Aortic smooth muscle cell (primary cell): Measurements from ENCODE around the genes SLAMF6 and LY9.

DNA sequence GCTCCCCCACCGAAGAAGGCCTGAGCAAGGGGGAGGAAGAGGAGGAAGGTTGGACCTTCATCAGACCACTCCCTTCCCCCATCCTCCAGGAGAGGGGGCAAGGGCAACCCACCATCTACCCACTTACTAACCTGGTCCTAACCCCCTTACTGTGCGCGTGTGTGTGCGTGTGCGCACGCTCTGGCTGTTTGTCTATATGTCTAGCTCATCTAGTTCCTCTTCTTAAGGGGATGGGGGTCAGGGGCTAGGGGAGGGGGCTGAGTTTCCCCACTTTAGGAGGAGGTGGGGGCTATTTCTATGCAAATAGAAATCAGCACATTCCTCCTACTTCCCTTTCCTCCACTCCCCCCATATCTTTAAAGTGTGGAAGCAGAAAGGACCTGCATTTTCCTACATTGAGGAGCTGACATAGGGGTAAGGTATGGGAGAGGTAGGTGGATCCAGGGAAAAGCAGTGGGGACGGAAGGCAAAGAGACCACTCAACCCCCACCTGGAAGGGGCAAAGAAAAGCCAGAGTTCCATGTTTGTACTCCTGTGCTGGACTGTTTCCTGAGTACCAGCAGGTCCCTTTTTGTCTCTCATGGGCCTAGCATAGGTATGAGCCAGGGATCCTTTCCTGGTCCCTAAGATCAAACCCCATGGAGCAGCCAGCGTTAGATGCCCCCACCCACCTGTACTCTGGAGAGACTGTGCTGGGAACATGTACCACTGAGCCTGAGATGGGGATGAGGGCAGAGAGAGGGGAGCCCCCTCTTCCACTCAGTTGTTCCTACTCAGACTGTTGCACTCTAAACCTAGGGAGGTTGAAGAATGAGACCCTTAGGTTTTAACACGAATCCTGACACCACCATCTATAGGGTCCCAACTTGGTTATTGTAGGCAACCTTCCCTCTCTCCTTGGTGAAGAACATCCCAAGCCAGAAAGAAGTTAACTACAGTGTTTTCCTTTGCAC lies 8.6 kb downstream of the PEA15 start:
- RRBS = no CpG with 5 or more reads among the region's 9 CpGs

DNA sequence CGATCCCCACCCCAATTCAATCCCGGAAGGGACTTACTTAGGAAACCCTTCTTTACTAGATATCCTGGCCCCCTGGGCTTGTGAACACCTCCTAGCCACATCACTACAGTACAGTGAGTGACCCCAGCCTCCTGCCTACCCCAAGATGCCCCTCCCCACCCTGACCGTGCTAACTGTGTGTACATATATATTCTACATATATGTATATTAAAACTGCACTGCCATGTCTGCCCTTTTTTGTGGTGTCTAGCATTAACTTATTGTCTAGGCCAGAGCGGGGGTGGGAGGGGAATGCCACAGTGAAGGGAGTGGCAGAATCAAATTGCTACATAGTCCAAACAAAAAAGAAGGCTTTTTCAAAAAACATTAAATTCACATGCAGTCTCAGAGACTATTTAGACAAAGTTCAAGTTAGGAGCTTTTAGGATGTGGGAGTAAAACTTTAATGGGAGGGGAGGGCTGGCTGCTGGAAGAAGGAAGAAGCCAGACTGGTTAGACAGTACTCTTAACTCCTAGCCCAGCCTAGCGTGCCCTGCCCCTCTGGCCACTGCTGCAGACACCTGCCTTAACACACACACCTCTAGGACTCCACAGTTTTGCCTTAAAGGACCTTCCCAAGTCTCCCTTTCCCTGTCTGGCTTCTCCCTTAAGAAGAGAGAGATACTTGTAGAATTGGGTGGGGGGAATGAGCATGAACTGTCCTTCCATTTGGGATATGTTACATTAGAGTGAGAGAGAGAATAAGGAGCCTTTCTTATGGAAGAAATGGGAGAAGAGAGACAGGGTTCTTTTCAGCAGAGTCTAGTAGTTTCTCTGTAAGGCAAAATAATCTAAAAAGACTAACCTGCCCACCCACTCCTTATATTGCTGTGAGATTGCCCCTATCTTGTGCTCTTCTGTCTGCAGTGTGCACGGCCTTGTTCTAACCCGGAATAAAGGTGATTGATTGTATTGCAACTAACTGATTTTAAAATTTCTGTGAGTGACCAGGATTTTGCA lies 9.5 kb downstream of the PEA15 start:
- RRBS = no CpG with 5 or more reads among the region's 7 CpGs

DNA sequence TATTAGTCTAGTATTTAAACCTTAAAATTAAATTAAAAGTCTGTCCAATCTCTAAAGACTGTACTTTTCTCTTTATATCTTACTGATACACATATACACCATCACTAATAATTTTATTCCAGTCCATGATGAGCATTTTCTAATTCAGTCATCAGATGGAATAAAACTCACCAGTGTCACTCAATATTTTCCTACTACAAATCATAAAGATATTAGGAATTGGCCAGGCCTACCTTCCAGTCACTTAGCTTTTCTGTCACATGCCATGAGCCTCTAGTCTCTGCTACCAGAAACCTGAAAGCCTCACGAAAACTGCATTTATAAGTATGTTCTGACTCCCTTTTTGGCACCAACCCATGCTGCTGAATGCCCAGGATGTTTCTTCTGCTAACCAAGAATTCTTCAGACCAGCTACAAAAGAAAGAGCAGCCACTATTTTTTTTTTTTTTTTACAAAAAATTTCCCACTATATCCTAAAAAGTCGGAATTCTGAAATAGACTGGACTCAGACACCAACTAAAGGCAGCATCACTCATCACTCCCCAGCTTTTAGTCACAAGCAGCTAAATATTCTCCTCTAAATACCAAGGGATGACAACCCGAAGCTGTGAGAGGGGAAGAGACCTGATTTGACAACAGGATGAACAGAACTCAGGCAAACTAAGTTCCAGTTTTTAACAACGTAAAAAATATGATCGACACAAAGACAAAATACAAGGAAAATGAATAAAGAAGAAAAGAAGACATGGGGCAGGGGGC lies 1.9 kb downstream of the DCAF8 start:
- RRBS = no CpG with 5 or more reads among the region's 5 CpGs

GRCh38 chr1:160264576-160265364 lies 2.4 kb upstream of the DCAF8 start:
- RRBS = no CpG with 5 or more reads among the region's 5 CpGs

DNA sequence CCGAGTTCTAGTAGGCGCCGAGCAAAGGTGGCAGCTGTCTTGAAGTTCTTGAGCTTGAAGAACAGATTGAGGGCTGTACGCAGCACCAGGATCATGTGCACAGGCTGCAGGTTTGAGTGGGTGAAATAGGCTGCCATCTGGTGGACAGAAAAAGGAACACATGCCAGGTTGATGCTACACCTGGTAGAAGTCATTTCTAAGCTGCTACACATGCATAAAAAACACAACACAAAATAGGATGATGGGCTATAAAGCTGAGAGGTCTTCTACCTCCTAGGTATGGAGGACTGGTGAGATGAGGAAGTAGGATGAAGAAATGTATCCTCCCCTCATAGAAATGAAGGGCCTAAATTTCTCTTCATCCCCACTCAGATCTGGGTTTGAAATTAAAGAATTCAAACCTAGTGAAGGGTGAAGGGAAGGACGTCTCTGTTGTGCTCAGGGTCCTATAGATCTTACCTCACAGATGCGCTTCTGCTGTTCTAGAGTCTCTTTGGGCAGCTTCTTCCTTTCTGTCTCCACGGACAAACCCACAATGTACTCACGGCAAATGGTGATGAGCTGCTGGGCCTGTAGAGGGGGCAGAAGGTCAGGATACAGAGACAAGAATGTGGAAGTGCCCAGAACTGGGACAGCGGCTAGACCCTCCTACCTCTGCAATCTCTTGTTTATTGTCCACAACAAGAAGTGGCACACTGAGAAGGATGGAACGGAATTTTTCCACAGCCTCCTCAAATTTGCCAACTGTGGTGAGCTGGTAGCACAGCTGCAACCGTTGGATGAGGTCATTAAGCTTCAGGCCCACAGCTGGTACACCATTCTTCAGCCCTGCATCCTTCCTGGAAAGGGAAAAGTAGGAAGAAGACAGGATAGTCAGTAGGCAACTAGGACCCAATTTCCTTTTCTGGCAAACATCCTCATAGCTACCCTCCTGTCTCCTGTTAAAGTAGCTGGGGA lies 6.7 kb upstream of the PEX19 start:
- RRBS = no CpG with 5 or more reads among the region's 11 CpGs

DNA sequence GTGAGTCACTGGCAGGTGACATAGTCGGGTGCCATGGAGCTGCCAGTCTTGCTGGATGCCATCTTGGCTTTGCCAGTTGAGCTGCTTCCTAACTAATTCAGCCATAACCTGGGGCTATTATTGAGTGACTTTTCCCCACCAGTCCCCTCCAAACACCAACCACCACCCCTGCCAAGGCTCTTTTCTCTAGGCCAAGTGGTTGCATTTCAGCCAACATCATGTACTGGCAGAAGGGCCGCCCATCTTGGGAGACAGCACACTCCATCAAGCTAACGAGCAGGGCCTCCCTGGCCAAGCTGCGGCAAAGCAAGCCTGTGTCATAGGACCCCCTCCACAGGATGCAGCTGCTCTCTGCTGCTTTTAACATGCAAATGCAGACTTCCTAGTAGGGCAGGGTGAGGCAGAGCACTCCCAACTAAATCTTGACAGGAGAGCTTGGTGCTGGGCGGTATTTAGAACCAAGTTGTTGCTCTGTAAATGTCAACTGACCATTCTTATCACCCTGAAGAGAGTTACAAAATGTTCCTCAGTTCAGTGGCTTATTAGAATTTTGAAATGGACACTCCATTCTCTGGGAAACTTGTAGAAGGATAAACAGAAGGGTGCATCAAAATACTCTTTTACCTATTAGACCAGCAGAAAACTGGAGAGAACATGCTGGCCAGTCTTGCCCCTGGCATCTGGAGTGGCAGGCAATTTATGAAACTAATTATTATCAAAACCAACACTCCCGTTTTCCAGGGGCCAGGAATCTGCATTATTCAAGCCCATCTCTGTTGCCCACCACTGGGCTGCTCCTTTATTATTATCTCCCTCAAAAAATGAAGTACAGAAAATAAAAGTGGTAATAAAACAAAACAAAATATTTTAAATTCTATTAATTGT lies 22.6 kb upstream of the PEX19 start:
- RRBS = no CpG with 5 or more reads among the region's 6 CpGs

DNA sequence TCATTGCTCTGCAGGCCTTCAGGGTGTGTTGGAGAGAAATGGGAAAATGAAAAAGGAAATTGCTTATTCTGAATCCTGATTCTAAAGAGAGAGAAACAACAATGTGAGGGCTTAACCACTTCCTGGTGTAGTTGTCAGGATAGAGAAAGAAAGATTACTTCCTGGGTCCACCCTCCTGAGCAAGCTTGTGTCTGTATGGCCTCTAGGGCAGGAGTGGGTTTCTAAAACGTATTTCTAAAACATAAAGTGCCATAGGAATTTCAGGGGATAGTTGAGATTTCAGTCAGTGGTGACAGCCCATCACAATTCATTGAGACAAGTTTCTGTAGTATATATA lies 28.4 kb downstream of the VANGL2 start:
- RRBS = no CpG with 5 or more reads among the region's 1 CpG

GRCh38 chr1:160489526-160490092 lies 33.4 kb downstream of the SLAMF6 start:
- RRBS = no CpG with 5 or more reads among the region's 2 CpGs

DNA sequence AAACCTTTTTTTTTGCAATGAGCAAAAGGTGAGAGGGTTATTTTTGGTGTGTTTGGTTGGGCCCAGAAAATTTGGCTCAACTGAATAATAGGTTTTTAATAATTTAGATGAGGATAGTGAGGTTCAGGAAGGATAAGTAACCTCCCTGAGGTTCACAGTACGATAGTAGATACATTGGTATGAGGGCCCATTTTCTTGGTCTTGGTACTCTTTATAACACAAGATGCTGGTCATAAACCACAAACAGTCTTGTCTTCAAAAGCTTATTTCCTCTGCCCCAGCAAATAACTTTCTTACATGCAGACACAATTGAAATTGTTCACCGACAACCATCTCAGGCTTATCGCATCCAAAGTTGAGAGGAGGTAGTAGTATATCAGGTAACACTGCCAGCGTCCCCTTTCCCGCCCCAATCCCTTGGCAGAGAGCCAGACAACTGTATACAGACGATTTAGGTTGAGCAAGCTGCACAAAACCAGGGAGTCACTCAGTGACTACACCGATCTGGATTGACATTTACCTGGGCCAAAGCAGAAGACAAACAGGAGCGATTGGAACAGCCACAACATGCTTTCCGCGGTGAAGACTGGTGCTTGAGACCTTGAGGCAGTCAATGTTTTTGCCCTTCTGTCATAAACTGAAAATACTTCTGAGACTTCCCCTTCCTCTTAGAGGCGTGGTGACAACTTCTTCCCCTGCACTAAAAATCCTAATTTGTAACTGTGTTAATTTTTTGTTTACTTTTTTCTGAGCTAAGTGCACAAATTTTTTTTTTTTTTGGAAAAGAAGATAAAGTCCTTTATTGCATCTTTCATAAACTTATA lies at the start of gene SLAMF6:
Gene SLAMF6, minus strand, starts transcription at position 632 of the 824 bp plus-strand sequence.
- RRBS = no CpG with 5 or more reads among the region's 11 CpGs

GRCh38 chr1:160540113-160540620 lies 17.1 kb upstream of the SLAMF6 start:
- RRBS = no CpG with 5 or more reads among the region's 6 CpGs

DNA sequence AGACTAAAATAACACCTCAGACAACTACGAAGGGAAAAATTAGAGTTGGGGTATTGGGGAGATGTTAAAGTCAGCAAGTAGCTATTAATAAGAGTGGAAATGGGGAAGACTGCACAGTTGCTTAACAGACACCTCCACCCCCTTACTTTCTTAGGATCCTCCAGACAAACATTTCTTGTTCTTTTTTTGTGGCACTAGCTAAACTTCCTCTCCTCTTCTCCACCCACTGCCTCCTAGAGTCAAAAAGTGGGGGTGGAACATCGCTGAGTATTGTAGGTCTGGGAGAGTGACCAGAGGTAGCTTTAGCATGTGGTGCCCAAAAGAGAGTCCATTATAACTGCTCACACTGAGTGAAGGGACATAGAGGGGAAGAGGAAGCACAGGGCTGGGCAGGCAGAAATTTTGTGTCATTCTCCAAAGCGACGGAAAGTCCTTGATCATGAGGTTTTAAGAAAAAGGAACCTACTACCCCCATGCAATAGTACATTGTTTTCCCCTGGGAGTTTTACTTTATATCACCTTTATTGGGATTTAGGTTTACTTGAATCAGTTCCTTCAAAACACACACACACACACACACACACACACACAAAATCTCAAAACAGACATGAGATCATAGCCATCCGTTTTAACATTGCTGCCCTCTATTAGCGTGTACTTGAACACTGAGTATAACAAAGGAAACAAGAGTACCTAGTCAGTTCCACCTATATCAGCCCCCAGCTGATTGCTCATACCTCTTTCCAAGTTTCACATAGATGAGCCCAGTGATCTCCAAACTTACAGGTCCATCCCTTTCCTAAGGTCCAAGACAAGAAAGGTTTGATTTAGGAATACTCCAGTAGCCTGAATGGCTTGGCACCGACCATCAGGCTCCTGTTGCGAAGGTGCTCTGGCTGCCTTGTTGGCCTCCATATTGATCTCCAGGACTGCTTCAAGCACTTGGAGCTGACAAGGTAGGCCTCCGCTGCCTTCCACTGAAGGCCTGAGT lies 4.1 kb downstream of the CD84 start:
- RRBS = no CpG with 5 or more reads among the region's 9 CpGs

DNA sequence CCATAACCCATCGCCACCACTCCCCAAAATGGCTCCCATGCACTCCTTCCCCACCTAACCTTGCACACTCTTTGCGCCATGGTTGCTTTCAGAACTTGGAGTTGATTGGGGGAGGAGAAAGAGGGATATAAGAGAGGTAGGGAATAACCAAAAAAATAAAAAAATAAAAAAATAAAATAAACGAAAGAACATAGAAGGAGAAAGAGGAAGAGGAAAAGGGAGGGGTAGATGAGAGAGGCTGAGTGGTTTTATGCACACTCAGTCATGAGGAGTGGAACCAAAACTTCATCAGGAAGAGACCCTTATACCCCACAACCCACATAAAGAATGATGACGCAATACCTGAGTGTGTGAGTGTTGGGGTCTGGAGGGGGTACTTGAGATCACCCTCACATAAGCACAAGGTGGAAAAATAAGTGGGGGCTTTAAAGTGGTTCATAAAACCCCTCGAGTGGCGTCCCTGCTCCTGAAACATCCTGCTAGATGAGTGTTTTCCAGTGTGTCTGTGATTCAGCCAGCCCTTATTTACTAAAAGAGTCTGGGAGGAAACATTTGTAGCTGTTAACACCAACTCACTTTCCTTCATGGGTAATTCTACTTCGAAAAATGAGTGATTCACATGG lies 5.4 kb downstream of the SLAMF1 start:
- RRBS = no CpG with 5 or more reads among the region's 7 CpGs

DNA sequence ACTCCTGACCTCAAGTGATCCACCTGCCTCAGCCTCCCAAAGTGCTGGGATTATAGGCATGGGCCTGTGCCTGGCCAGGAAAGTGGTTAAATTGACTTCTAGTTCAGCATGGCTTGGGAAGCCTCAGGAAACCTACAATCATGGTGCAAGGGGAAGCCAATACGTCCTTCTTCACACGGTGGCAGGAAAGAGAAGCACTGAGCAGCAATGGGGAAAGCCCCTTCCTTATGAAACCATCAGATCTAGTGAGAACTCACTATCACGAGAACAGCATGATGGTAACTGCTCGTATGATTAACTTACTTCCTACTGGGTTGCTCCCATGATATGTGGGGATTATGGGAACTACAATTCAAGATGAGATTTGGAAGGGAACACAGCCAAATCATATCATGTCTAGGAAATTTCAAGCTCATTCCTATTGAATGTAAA lies 1.1 kb upstream of the CD48 start:
- RRBS = no CpG with 5 or more reads among the region's 4 CpGs

DNA sequence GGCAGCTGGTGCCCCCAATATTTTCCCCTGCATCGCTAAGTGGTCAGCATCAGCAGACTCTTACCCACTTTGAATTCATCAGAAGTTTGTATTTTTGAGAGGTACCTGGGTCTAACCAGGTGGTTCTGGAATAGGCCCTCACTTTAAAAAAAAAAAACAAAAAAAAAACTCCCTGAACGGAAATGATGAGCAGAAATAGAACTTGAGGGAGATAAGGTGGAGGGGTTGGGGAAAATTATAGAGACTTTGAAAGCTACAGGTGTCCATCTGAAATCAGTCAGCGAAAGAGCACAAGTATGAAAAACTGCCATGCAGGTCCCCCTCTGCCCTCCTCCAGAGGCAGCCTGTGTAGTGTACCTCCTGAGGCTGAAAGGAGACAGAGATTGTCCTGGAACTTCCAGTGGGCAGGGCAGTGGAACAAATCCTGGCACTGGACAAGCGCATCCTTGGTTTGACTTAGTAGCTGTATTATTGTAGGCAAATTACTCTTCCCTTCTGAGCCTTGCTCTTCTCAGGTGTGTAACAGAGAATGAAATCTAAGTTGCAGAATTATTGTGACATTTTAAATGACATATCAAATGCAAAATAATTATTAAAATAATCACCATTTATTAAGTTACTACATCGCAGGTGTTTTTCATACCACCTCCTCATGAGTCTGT lies 1.2 kb downstream of the SLAMF7 start:
- RRBS = no CpG with 5 or more reads among the region's 5 CpGs

DNA sequence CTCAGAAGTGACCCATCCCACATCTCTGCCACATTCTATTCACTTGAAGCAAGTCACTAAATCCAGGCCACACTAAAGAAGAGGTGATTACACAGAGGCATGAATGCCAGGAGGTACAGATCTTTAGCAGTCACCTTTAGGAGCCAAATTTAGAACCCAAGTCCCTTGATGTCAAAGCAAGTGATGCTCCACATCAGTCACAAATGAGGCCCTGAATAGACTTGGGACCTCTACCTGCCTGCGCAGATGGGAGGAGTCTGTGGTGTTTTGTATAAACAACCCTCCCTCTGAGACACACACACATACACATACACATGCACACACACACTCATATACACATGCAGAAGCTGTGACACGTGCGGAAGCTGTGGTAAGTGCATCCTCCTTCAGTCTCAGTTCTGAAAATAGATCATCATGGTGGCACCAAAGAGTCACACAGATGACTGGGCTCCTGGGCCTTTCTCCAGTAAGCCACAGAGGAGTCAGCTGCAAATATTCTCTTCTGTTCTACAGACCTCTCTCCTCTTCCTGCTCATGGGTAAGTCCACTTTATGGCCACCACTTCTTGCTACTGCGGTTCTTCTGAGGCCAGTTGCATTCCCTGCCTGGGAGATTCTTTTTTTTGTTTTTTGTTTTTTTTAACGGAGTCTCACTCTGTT lies at the start of gene LY9:
Gene LY9, plus strand, starts transcription at position 401 of the 659 bp plus-strand sequence.
- RRBS = no CpG with 5 or more reads among the region's 5 CpGs

DNA sequence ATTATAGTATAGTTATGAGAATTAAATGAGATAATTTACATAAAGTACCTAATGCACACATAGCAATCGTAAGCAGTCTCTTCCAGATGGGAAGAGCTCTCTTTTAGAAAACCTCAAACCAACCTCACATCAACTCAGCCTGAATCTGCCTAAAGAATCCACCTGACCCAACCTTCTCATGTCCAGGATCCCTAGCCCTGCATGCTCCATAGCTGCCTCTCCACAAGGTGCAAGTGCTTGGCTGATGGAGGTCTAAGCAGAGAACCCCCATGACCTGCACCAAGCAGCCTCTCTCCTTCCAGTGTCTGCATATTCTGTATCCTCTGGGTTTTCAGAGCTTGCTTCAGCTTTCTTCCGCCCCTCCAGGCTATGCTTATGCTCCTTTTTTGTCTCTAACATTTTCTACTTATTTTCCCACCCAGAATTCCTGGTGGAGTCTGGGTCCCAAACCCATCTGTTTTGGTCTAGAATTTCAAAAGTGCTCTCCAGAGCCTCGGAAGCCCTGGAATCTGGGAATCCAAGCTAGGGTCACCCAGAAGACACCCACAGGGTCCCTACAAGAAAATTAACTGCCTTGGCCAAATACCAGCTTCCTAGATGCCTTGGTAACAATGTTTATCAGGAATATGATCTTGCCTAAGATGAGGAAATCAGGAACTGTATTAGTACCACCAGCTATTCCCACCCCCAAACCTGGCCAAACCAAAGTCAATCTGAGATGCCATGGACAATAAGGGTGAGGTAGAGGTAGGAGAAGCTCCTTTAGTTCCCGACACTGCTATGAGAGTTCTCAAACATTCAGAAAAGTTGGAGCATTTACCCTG lies 2.6 kb downstream of the LY9 start:
- RRBS = no CpG with 5 or more reads among the region's 4 CpGs

GRCh38 chr1:160894676-160895027 lies 9.7 kb upstream of the ITLN1 start:
- RRBS = no CpG with 5 or more reads among the region's 12 CpGs

DNA sequence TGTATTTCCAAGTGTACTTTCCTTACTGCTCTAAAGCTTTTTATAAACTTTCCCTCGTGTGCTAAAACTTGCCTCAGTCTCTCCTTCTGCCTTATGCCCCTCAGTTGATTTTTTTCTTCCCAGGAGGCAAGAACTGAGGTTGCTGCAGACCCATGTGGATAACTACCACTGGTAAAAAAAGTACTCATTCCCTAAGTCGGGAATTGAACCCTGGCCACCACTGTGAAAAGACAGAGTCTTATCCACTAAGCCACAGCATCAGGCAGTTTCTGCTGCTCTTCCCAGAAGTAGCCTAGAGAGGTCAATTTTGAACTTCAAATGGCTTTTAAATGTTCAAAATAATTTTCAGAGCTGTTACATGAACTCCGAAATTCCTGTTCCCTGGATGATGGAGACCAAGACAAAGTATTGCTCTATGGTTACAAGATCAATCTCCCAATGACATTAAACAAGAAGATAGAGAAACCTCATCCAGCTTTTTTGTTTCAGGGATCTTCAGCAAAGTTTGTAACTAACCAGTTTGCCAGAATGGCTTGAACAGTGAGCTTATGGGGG lies 28.7 kb downstream of the ITLN2 start:
- RRBS = no CpG with 5 or more reads among the region's 3 CpGs

GRCh38 chr1:161008684-161009291 lies 12.2 kb downstream of the F11R start:
- RRBS = no CpG with 5 or more reads among the region's 2 CpGs

GRCh38 chr1:161123894-161124819 lies 6.3 kb downstream of the NIT1 start:
- RRBS = no CpG with 5 or more reads among the region's 26 CpGs